SJCRH30 (cell line): Measurements from ENCODE around the genes ASIC2, CCL2, CCL13 and UNC45B.

DNA sequence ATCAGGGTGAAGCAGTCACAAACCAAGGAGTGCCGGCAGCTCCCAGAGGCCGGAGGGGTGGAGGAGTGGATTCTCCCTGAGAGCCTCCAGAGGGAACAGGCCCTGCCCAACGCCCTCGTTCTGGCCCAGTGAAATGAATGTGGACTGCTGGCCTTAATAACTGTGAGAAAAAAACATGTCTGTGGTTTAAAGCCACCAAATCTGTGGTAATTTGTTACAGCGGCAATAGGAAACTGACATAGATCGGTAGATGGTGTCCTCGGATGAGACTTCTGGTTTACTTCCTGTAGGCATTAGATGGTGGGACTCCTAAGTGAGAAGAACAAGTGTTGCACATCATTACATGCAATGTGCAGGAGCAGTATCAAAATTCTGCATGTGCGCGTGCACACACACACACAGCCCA lies 42.0 kb downstream of the CDK5R1 start:
- RAMPAGE, long total RNA, result no peak

DNA sequence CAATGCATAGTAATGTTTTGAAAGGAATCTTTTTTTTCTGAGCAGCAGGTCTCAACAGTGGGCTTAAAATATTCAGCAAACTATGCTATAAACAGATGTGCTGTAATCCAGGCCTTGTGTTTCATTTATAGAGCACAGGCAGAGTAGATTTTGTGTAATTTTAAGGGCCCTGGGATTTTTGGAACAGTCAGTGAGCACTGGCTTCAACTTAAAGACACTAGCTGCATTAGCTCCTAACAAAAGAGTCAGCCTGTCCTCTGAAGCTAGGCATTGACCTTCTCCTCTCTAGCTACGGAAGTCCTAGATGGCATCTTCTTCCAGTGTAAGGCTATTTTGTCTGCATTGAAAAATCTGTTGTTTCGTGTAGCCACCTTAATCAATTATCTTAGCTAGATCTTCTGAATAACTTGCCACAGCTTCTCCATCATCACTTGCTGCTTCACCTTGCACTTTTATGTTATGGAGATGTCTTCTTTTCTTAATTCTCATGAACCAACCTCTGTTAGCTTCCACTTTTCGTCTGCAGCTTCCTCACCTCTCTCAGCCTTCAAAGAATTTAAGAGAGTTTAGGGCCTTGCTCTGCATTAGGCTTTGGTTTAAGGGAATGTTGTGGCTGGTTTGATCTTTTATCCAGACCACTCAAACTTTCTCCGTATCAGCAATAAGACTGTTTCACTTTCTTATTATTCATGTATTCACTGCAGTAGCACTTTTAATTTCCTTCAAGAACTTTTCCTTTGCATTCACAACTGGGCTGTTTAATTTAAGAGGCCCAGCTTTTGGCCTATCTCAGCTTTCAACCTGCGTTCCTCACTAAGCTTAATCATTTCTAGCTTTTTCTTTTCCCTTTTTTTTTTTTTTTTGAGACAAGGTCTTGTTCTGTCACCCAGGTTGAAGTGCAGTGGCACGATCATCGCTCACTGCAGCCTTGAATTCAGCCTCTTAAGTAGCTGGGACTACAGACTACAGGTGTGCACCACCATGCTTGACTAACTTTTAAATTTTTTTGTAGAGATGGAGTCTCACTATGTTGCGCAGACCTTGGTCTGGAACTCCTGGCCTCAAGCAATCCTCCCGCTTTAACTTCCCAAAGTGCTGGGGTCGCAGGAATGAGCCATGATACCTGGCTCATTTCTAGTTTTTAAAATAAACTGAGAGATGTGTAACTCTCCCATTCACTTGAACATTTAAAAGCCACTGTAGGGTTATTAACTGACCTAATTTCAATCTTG lies 113.7 kb downstream of the CDK5R1 start:
- RAMPAGE, long total RNA, result no peak

DNA sequence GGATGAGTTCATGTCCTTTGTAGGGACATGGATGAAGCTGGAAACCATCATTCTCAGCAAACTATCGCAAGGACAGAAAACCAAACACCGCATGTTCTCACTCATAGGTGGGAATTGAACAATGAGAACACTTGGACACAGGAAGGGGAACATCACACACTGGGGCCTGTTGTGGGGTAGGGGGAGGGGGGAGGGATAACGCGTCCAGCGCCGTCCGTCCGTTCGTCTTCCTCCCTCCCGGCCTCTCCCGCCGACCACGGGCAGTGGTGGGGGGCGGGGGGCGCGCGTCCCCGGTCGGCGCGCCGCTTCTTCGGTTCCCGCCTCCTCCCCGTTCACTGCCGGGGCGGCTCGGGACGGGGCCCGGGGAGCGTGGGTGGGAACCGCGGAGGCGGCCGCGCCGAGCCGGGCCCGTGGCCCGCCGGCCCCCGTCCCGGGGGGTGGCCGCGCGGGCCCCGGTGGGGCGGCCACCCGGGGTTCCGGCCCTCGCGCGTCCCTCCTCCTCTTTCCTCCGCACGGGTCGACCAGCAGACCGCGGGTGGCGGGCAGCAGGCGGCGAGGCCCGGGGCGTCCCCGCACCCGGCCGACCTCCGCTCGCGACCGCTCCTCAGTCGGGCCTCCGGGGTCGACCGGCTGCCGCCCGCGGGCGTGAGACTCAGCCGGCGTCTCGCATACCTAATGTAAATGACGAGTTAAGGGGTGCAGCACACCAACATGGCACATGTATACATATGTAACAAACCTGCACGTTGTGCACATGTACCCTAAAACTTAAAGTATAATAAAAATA lies 54.5 kb downstream of the MYO1D start:
- RAMPAGE, long total RNA, result no peak

DNA sequence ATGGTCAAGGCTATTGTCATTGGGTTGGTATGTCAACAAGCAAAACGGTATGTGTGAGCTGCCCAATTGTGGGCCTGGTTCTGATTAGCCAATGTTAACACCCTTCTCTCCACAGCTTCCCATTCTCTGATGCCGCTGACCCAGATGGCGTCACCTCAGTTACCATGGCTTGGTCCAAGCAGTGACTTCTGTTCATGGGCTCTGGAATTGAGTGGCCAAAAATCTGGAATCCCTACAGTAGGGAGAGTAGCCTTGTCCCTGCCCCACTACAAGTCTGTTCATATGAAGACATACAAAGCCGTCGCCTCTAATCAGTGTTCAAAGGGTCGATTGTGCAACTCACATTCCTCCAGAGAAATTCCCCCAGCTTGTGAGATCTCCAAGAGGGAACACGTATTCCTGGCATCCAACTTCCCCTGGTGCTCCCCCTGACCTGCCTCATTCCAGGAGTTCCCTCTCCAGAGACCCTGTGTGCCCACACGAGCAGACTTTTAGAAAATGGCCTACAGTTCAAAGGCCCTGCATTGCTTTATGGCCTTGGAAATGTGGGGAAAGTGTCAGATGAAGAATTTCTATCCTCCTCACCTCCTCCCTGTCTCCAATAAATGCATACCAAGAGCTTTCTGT lies 15.9 kb downstream of the TMEM98 start:
- RAMPAGE, long total RNA, result no peak

- RAMPAGE, long total RNA, result no peak
Observed at GRCh38 chr17:33292053-33292270, 1.1 kb downstream of the ASIC2 start.

GRCh38 chr17:33293022-33293668 lies at the start of gene ASIC2:
Gene ASIC2 (minus strand): TSS chr17:33293295.
- RAMPAGE, long total RNA, result no peak

GRCh38 chr17:33509236-33509840 lies 216.2 kb upstream of the ASIC2 start:
- RAMPAGE, long total RNA, result no peak

GRCh38 chr17:33516517-33517178 lies 223.6 kb upstream of the ASIC2 start:
- RAMPAGE, long total RNA, result no peak

DNA sequence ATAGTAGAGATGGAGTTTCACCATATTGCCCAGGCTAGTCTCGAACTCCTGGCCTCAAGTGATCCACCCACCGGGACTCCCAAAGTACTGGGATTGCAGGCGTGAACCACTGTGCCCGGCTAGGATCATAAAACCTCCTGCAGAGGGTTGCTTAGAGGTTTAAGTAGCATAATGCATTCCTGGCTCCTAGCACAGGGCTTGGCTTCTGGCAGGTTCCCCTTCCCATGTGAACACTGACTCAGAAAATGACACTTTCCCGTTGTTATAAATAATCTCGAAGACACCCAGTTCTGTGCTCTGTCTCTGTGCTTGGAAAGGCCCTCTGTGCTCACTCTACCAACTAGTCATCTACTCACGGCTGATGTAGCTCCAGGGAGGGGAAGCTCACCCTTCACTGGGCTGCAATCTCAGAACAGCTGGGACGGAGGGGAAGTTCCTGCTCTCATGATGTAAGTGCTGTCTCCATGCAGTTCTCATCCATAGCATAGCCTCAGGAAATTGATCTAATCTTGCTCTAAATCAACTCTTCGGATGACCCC lies 230.4 kb upstream of the ASIC2 start:
- RAMPAGE, long total RNA, result no peak

DNA sequence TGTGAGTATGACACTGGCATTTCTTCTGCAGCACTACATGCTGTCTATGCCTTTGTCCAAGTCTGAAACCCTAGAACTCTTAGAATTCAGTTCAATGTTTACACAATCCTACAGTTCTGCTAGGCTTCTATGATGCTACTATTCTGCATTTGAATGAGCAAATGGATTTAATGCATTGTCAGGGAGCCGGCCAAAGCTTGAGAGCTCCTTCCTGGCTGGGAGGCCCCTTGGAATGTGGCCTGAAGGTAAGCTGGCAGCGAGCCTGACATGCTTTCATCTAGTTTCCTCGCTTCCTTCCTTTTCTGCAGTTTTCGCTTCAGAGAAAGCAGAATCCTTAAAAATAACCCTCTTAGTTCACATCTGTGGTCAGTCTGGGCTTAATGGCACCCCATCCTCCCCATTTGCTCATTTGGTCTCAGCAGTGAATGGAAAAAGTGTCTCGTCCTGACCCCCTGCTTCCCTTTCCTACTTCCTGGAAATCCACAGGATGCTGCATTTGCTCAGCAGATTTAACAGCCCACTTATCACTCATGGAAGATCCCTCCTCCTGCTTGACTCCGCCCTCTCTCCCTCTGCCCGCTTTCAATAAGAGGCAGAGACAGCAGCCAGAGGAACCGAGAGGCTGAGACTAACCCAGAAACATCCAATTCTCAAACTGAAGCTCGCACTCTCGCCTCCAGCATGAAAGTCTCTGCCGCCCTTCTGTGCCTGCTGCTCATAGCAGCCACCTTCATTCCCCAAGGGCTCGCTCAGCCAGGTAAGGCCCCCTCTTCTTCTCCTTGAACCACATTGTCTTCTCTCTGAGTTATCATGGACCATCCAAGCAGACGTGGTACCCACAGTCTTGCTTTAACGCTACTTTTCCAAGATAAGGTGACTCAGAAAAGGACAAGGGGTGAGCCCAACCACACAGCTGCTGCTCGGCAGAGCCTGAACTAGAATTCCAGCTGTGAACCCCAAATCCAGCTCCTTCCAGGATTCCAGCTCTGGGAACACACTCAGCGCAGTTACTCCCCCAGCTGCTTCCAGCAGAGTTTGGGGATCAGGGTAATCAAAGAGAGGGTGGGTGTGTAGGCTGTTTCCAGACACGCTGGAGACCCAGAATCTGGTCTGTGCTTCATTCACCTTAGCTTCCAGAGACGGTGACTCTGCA lies at the start of gene CCL2:
CCL2 (plus strand) TSS at position 617 of the 1,153 bp plus-strand sequence.
- RAMPAGE, long total RNA, result start-site peak on the plus strand centred at position 592 of the sequence, 51 bp wide, 176 and 40 reads in 2 replicates

GRCh38 chr17:34356131-34356573 lies at the start of gene CCL13:
Gene CCL13 (plus strand): TSS chr17:34356480.
- RAMPAGE, long total RNA, result no peak

GRCh38 chr17:34579750-34580510 lies 548 bp downstream of the TMEM132E start:
- RAMPAGE, long total RNA, result no peak

GRCh38 chr17:34721954-34722389 lies 142.6 kb downstream of the TMEM132E start:
- RAMPAGE, long total RNA, result no peak

DNA sequence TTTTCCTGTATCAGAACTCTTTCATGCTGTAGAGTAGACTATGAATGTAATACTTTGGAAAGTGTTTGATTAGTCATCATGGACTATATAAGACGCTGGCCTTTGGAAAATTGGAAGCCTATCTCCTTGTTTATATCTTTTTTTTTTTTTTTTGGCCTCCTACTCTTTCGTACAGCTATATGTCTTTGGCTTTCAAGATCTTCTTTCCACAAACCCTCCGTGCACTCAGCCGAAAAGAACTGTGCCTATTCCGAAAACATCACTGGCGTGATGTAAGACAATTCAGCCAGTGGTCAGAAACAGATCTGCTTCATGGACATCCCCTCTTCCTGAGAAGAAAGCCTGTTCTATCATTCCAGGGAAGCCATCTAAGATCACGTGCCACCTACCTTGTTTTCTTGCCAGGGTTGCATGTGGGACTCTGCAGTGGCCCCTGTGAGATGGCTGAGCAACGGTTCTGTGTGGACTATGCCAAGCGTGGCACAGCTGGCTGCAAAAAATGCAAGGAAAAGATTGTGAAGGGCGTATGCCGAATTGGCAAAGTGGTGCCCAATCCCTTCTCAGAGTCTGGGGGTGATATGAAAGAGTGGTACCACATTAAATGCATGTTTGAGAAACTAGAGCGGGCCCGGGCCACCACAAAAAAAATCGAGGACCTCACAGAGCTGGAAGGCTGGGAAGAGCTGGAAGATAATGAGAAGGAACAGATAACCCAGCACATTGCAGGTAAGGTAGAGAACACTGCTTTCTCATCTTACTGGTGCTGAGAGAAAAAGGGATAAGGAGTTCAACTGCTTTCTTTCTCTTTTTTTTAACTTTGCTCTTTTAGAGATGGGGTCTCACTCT lies 2.7 kb downstream of the LIG3 start:
- RAMPAGE, long total RNA, result no peak

GRCh38 chr17:35044693-35045358 lies 18.7 kb downstream of the RFFL start:
- RAMPAGE, long total RNA, result no peak

DNA sequence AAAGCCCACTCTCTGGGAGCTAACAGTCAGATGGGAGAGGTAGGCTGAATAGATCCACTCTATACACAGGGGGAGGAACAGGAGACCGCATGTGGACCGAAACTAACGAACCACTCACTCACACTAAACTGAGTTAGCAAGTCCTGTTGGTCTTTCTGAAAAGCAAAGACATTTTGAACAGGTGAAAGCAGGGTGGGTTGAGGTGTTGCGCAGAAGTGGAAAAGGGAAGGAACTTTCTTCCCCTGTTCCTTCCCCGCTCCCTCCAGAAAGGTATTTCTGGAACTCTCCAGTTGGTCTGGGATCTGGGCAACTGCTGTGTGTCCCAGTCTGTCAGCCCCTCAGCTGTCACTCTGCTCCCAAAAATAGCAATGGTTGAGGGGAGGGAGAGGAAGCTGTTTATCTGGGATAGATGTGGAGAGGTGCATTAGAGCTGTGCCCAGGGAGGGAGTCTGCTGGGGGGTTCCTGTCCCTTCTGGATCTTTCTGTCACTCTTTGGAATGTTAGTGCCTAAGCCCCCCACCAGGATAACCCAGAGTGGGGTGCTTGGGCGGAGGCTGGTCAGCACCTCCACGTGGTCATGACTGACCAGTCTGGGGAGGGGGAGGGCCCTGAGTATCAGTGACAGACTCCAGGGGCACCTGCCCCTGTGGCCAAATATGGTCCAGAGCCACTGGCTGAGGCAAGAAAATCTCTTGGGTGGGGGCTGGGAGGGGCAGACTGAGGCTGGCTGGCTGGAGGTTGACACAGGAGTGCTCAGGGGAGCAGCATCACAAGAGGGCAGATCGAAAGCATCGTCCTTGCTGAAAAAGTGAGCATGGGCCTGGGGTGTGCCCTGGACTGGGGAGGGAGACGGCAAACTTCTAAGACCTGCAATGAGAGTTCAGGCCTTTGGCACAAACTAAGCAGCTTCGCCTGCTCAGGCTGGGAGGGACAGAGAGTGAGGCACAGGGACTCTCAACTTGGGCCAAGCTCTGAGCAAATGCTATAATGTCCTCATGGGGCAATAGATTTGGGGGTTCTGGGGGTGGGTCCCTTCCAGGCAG lies at the start of gene UNC45B:
UNC45B (plus strand) TSS at position 715 of the 1,043 bp plus-strand sequence.
- RAMPAGE, long total RNA, result no peak

DNA sequence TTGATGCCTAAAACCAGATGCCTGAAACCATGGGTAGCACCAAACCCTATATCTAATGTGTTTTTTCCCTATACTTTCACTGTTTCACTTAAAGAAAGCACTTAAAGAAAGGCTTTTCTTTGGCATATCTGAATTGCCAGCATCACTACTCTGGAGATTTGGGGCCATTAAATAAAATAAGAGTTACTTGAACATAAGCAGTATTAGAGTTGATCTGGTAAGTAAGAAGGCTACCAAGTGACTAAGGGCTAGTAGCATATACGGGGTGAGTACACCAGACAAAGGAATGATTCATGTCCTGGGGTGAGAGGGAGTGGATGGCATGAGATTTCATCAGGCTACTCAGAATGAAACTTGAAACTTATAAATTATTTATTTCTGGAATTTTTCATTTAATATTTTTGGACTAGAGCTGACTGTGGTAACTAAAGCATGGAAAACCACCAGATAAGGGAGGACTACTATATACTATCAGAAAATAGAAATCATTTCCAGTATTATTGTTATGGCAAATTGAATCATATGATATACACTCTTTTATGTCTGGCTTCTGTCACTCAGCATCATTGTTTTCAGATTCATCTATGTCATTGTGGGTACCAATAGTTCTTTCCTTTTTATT lies 2.3 kb downstream of the SLFN5 start:
- RAMPAGE, long total RNA, result no peak

- RAMPAGE, long total RNA, result no peak
Observed at GRCh38 chr17:35376232-35376648, 2.8 kb upstream of the SLFN11 start.

- RAMPAGE, long total RNA, result no peak
Observed at GRCh38 chr17:35431993-35432131, 438 bp downstream of the SLFN12 start.

DNA sequence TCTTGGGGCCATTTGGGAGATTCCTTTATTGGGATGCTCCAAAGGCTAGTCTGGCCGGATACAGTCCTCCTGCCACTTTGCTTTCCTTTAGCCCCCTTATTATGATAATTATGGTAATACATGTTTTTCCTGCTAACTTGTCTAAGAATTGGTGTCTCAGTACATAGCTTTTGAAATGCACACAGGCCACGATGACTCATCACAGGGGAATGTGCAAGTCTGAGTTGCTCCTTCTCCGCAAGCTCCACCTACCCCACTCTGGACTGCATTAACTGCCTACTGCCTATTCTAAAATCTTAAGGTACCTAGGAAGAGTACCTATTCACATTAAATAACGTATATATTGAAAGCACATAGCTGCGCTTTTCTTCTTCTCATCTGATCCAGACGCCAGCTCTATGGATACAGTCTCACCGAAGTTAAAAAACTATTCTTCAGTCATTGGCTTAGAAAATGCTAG lies 1.3 kb upstream of the SLFN12 start:
- RAMPAGE, long total RNA, result no peak